GM06990 (cell line): ENCODE measurements around a stretch of chr3.

DNA sequence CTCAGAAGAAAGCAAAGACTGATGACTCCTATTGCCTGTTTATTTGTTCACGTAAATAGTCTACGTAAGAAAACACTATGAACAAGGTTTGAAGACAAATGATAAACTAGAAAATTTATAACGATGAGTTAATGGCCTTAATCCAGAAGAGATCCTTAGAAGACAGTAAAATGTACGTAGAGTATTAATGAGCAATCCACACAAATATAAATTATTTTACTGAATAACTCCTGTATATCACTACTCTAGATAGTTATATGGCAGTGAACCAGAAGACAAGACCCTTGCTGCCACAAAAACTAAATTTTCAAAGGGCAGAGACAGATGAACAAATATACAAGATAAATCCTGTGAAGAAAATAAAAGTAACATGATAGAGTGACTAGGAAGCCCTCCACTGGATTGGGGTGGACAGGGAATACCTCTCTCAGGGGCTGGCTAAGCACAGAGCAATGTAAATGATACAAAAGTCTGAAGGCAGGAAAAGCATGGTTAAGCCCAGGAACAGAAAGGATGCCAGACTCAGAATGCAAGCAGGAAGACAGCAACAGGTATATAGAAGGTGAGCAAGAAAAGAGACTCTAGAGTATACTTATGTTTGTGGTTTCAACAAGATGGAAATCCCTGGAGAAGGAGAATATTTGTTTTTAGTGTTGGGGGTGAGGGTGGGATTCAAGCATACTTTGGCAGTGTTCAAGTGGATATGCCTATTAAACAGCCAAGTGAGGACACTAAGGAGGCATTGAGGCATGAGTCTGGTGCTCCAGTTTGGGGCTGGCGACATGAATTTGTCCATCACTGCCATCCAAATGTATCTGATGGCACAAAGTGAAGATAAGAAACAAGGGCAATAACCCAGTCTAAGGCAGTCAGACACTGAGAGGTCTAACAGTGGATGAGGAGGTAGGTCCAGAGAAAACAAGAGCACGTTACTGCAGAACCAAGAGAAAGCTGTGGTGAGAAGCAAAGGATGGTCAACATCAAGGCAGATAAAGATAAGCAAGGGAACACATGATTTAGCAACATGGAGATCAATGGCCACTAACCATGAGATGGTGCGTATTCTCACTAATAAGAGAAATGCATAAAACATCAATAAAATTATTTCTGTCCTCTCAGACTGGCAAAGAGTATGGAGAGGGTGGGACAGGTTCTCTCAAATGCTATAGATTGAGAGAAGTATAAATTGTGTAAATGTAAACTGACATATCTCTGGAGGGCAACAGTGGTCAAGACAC is 8.8 kb downstream of the PSMD6 start:
- RRBS: no CpG with 5 or more reads among the region's 7 CpGs

GRCh38 chr3:64353109-64353770 is 128.0 kb upstream of the PRICKLE2 start:
- RRBS: no CpG with 5 or more reads among the region's 6 CpGs

DNA sequence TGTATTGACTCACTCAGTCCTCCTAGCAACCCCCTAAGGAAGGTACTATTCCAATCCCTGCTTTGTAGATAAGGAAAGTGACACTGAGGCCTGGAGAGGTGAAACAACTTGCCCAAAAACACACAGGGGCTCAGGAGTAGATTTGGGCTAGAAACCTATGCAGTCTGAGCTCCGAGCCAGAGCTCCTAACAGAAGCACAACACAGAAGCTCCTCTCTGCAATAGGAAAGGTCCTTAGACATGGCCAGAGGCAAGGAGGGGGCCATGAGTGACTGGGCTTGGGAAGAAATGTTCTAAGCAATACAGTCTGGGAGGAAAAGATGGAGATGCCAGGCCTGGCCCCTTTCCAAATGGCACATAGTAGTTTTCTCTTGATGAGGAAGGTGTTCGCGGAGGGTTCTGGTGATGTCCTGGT is 188.4 kb upstream of the PRICKLE2 start:
- RRBS: no CpG with 5 or more reads among the region's 3 CpGs

DNA sequence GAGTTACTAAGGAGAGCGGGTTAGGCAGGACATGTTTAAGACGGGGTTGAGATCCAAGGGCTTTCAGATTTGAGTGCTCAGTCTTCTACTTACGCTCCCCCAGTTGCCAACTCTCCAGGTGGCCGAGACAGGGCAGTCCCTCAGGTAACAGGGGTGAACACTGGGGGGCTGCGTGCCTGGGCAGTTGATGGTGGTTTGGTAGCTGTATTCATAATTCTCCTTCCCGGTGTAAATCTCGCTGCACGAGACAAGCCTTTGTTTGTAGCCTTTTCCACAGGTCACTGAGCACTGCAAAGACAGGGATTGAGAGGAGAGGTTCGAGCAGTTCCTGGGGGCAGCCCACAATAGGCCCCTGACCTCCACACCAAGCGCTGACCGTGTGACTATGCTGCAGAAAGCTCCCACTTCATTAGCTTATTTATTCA is 141.1 kb downstream of the ADAMTS9 start:
- RRBS: no CpG with 5 or more reads among the region's 11 CpGs

DNA sequence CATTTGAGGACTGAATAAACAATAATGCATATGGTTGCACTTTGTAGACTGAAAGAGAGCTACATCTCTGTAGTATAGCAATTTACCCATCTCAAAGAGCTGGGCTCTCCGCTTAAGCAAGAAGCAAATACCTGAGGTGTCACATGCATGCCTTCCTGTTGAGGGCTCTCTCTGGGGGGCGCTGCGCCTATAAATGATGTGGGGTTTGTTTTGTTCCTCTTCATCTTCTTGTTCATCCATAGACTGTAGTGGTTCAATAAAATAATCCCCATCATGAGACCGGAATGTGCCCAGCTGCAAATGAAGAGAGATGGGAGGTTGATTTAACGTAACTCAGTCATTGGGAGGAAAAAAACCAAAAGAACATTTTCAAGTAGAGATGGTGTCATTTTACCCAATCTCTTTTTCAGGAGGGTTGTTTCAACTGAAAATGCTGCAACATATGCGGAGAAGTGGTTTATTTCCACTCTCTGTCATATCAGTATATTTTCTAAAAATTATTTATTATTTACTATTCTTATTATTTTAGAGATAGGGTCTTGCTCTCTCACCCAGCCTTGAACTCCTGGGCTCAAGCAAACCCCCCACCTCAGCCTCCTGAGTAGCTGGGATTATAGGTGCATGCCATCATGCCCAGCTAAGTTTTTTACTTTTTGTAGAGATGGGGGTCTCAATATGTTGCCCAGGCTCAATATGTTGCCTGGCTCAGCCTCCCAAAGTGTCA is 6.6 kb downstream of the ADAMTS9 start:
- RRBS: no CpG with 5 or more reads among the region's 6 CpGs

- RRBS: no CpG with 5 or more reads among the region's 2 CpGs
Observed at GRCh38 chr3:64815315-64815652, 127.5 kb upstream of the ADAMTS9 start.

- RRBS: no CpG with 5 or more reads among the region's 35 CpGs
Observed at GRCh38 chr3:65509116-65510068, 529.3 kb downstream of the MAGI1 start.

GRCh38 chr3:65803849-65804485 is 234.8 kb downstream of the MAGI1 start:
- RRBS: no CpG with 5 or more reads among the region's 3 CpGs

DNA sequence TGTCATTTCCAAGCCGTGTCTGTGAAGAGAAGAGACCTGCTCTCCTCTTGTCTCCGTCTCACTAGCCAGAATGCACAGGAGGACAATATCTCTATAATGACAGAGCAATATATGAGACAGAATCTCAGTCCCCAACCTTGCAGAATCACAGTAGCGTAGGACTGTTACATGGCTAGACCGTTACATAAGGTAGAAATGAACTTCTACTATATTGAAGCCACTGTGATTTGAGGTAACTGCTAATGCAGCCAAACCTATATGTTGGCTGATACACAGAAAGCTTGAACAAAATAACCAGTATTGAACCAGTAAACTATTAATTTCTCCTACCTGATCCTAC is 152.2 kb downstream of the MAGI1 start:
- RRBS: no CpG with 5 or more reads among the region's 4 CpGs

DNA sequence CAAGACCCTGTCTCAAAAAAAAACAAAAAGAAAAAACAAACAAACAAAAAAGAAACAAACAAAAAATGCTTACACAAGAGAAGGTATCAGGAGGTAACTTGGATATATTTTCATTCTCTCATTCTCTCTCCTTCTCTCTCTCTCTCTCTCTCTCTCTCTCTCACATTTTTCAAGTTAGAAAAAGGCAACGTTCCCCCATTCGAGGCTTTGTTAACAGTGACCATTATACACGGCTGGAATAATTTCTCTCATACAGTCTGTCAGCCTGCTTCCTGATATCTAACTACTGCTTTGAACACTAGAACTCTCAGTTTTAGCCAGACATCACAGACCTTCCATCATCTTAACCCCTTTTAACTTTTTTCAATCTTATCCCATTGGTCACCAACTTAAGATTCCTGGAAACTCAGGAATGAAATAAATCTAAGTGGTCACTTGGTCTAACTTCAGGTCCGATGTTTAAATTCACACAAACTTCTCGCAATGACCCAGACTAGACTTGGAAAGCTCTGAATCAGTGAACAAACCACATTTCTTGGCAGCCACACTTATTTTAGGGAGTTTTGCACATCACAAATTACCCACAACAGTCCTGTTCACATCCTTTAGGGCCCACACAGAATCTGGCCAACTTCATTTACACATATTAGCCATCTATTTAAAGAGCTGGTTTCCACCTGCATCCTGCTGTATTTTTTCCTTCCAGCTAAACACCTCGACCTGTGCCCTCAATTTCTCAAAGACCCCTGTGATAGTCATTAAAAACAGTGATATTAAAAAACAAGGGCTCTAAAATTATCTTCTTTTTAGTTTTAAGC is 119.0 kb downstream of the MAGI1 start:
- RRBS: no CpG with 5 or more reads among the region's 6 CpGs

- RRBS: no CpG with 5 or more reads among the region's 7 CpGs
Observed at GRCh38 chr3:65974488-65975409, 64.0 kb downstream of the MAGI1 start.

DNA sequence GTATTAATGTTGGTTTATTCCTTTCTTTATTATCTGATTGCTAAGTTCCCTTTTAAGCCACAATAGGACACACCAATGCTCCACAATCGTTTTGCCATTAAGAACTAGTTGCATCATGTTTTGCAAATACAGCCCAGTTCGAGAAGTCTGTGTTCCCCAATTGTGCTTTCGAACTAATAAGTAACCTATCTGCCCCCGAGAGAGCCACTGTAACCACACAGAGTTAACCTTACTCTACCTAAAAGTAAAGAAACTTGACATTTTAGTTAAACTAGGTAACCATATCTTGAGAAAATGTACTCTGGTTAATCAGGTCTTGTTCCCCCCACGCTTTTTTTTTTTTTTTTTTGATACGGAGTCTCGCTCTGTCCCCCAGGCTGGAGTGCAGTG is 39.1 kb downstream of the MAGI1 start:
- RRBS: no CpG with 5 or more reads among the region's 7 CpGs

DNA sequence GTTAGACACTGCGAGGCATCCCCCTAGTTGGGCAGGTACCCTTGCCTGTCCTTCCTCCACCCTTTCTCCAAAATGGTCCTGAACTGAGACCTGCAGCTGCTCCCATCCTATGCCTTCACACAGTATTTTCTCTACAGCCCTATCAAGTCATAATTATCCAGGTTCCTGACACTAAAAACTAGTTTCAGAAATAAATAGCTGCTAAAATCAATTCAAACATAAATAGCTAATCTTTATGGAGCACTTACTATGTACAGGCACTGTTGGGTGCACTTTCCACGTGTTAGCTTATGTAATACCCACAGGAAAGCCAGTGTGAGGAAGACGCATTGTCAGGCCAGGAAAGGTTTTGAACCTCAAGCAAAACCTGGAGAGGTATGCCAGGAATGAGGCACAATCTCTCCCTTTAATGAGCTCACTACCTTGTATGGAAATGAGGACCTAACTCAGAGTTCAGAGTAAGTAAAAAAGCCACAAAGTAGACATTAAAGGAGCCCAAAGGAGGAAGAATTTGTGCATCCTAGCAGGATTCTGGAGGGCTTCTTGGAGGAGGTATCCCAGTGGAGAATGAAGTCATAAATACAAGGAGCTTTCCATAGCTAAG is 2.6 kb downstream of the MAGI1 start:
- RRBS: no CpG with 5 or more reads among the region's 3 CpGs

DNA sequence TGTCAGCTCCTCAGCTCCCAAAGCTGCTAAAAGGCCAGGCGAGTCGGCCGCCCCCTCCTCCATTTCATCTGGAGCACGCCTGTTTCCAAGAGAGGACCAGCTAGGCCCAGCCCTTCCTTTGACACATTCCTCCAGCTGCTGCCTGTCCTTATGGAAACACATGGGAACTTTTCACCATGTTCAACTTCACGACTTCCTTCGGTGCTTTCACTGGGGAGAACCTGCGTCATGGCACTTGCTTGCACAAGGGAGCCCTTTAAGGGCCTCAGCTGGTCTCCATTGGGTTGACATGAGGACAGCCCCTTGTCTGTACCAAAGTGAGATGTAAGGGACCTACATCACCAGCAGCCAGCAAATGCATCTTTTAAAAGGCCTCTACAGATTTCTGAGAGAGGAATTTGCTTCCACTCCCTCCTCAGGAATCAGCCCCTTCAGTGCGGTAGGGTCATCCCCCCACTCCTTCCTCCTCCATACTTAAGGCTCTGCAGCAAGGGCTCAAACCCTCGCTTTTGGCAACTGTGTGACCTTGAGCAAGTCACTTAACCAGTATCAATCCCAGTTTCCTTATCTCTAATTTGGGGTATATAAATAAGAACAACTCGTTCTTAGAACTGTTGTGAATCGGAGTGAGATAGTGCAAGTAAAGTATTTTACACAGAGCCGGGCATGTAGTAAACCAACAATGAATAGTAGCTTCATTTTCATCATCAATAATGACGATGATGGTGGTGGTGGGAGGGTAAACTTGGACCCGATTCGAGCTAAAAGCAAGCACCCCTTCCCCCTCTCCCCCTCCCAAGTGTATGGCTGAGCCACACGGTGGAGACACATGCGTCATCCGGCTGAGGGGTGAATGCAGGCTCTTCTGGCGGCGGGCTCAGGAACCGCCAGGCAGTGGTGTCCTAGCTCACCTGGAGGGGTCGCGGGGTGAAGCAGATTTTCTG is 1.8 kb downstream of the MAGI1 start:
- RRBS: no CpG with 5 or more reads among the region's 23 CpGs

DNA sequence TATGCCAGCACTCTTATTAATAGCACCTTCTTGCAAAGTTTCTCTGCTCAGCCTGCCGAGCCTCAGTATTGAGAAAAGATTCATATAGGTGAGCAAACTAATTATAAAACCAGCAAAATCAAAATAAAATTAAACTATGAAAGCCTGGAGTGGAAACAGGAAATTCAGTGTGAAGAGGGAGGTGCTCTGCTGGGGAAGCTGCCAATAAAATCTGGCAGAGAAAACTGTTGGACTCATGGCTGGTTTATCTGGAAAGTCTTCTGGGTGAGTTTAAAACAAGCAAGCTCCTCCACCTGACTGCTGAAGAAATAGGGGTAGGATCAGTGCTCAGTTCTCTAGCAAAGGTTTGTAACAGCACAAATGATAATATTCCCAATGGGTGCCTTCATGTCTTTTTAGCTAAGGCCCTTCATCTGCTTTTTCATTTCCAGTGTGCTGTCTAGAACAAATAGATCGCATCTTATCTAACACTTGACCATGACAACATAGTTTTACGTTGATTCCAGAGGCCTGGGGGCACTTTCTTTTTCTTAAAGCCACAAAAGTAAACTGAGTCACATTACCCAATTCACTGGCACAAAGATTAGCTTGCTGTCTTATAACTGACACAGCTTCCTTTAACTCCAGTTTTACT is 50.1 kb downstream of the LRIG1 start:
- RRBS: no CpG with 5 or more reads among the region's 3 CpGs

DNA sequence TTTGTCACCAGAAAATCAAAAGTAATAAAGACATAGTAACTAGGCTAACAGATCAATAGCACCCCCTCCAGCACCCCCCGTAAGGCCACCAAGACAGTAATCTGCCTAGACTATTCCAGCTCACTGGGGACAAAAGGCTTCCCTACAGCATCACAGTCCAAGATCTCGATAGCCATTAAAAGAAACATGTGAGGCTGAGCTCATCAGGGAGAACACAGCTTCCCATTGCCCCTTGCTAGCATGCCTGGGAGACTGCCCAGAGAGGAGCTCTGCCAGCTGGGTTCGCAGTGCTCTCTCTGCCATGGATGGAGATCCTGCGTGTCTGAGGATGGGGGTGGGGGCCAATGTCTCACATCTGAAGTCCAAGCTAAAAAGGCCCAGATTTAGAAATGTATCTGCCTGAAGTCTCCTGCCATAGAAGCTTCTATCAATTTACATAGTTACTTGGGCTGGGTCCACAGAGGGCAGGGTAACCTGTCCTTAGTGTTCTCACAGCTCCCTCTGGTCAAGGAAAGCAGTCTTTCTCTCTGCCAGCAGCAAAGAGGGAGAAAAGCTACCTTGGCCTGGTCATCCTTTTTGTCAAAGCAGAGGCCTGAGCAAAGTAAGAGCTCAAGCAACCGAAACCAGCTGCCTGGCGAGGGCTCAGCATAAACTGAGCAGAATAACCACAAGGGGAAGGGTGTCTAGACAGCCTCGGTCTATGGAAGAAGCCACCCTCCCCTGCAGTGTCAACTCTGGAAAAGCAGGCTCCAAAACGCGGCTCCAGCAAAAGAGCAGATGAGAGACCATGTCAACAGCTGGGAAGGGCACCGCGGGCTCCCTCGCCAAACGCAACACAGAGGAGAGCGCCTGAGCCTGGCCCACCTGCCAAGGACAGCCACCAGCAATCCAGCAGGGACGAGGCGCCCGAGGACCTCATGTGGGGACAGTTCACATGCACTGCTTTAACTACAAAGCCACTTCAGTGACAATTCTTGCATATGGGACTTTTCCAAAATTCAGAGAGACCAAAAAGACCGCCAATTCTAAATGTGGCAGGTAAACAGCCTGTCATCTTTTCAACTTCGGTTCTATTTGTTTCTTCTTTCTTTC is 17.5 kb downstream of the LRIG1 start:
- RRBS: no CpG with 5 or more reads among the region's 19 CpGs

- RRBS: no CpG with 5 or more reads among the region's 6 CpGs
Observed at GRCh38 chr3:66485248-66485523, 15.6 kb downstream of the LRIG1 start.

- RRBS: 3% methylated on average over 49 of the region's 83 CpGs
Observed at GRCh38 chr3:66499768-66500571, 852 bp downstream of the LRIG1 start.

- RRBS: no CpG with 5 or more reads among the region's 7 CpGs
Observed at GRCh38 chr3:66505263-66505882, 4.6 kb upstream of the LRIG1 start.